Bronchus fibroblast of lung (primary cell): ENCODE measurements around the genes KIF26B and ZNF496.

DNA sequence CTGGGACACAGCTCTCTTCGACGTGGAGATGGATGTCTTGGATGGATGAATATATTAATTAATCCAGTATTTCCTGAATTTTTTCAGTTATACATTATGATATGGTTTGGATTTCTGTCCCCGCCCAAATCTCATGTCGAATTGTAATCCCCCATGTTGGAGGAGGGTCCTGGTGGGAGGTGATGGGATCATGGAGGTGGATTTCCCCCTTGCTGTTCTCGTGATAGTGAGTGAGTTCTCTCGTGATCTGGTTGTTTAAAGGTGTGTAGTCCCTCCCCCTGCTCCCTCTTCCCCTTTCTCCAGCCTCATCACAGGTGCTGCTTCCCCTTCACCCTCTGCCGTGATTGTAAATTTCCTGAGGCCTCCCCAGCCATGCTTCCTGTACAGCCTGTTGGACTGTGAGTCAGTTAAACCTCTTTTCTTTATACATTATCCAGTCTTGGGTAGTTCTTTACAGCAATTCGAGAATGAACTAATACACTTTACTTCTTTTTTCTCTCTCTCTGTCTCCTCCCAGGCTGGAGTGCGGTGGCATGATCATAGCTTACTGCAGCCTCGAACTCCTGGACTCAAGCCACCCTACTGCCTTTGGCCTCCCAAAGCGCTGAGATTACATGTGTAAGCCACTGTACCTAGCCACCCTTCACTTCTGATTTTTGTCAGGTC lies 11.9 kb upstream of the EFCAB2 start:
- RAMPAGE, long total RNA, result no peak

- RAMPAGE, long total RNA, result no peak
Observed at GRCh38 chr1:245154147-245155471, at the start of gene KIF26B. Gene KIF26B (plus strand): TSS chr1:245154985.

DNA sequence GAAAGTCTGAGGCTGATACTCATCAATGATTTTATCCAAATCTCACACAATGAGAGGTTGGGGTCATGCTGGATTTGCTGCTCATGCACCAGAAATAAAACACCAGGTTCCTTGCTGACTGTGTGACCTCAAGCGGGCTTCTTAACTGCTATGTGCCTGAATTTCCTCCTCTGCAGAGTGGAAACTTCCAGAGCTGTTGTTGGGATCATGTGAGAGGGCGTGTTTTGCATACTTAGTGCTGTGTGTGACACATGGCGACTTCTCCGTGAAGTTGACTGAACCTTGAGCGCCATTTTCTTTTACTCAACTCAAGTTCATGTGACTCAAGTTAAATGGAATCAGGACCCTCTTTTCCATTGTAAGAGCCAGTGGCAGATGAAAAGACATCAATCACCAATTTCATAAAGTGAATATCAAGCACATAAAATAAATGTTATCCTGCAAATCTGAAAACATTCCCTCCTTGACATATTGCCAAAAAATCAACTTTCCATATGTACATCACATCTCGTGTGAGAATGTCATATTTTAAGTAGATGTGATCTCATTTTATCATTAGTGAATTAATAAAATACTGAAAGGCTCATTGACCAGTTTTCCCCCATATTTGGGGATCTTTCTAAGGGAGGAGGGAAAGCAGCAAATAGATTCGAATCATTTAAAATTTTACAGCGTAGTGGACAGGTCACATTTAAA lies 224.1 kb downstream of the KIF26B start:
- RAMPAGE, long total RNA, result no peak

GRCh38 chr1:245599300-245599673 lies 444.5 kb downstream of the KIF26B start:
- RAMPAGE, long total RNA, result no peak

- RAMPAGE, long total RNA, result no peak
Observed at GRCh38 chr1:245816373-245817245, 661.8 kb downstream of the KIF26B start.

DNA sequence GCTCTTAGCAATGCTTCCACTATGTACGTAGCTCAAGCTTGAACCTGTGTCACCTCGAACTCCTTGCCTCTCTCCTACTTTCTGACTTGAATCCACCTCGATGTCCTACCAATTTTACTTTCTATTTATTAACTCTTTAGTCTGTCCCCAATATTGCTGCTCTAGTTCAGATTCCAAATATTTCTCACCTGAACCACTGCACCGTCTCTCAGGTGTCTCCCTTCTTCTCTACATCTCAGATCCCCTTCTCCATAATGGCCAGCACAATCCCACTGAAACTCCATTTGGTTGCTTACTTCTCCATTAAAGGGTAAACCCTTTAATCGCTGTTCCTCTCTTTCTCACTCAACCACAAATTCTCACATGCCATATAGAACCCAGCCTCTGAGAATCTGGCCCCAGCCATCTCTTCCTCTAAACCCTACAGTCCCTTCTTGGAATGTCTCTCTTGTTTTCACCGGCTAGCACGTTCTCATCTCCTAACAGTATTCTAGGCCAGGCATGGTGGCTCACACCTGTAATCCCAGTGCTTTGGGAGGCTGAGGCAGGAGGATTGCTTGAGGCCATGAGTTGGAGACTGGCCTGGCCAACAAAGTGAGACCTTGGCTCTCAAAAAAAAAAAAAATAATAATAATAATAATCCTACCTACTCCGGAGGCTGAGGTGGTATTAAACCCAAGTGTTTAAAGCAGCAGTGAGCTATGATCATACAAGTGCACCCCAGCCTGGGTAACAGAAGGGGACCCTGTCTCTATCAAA lies 404.8 kb downstream of the SMYD3 start:
- RAMPAGE, long total RNA, result no peak

GRCh38 chr1:246170349-246170881 lies 336.7 kb downstream of the SMYD3 start:
- RAMPAGE, long total RNA, result no peak

DNA sequence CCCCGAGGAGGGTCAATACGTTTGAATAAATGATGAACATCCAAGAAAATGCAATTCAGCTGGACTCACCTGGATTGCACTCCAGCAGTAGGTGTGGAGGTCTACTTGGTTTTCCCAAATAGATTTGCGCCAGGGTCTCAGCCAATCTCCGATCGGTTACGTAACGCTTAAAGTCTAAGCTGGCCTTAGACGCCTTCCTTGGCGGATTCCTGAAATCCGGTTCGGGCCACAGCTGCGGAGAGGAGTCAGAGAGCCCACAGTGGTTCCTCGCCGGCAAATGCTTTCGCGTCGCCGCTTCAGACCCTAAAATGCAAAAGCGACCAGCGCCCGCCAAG lies 337 bp downstream of the TFB2M start:
- RAMPAGE, long total RNA, result no peak

- RAMPAGE, long total RNA, result no peak
Observed at GRCh38 chr1:246677655-246678281, 46.4 kb upstream of the SCCPDH start.

GRCh38 chr1:246682276-246682795 lies 41.9 kb upstream of the SCCPDH start:
- RAMPAGE, long total RNA, result no peak

DNA sequence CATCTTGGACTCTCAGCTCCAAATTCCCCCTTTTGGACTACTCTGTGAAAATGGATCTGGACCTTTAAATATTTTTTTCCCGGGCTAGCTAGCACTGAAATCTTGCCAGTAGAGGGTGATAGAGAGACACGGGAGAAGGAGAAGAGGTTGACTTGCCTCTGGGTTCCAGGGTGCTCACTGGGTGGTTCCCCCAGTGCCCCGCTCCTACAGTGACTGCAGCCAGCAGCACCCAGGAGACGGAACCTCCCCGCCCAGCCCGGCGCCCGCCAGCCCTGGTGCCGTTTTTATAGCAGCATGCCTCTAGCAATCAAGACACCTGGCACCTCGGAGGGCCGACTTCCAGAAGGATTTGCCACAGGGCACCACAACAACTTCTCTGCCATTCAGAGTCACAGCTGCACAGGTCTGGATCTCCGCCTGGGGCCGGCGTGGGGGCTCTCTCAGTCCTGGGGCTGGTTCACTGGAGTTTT lies 34.6 kb upstream of the SCCPDH start:
- RAMPAGE, long total RNA, result no peak

GRCh38 chr1:246798315-246798930 lies 74.2 kb downstream of the SCCPDH start:
- RAMPAGE, long total RNA, result no peak

- RAMPAGE, long total RNA, result no peak
Observed at GRCh38 chr1:246839319-246840006, 92.3 kb downstream of the AHCTF1 start.

DNA sequence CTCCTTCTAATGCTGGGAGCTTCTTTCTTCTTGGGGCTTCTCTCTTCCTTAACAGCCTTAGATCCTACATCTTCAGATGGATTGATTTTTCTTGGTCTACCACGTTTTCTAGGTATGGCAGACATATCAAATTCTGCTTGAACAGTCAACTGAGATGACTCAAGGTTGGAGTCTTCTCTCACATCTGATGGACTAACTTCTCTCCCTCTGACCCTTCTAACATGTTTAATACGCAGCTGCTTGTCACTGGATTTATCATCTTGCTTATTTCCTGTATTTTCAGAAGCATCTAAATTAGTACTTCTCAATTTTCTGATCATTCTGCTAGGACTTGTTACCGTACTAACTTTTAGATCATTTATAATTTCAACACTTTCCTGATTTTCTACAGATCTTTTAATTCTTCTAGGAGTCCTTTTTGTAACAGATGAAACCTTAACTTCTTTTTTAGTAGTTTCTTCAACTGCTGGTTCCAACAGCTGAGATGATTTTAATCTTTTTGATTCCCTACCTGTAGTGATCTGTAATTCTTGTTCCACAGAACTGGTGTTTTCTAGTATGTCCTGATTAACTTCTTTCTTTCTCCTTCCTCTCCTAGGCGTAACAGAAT lies 81.7 kb downstream of the AHCTF1 start:
- RAMPAGE, long total RNA, result no peak

DNA sequence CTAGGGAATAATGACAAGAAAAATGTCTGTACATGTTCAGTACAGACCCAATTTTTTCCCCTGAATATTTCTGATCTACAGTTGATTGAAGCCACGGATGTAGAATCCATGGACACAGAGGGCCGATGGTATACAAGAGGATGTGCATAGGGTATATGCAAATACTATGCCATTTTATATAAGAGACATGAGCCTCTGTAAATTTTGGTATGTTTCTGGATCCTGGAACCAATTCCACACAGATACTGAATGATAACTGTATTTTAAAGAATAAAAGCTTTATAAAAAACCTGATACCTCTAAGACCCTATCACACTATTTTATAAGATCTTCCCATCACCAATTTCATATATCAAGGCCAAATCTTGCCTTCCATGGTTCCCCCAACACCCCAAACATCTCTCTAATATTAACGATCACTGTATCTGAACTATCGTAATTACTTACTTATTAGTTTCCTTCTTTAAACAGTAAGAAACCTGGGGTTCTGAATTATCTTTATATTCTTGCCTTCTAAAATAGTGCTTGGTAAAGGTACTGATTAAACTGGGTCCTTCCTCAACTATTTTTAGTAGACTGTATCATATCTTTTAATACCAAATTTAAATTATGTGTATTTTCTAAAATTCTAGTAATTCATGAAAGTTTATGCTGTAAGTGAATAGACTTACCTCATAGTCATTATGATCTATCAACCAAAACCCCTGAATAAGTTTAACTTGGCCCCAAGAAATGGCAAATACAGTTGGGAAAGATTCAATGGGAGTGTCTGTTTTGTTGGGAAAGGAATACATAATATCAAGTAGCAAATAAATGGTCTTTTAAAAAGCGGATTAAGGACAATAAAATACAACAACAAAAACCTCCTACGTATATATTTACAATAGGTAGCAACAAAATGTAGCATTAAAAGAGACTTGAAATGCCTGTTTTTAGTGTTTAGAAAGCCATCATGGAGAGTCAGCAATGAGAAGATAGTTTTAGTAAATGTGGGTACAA lies 44.9 kb downstream of the AHCTF1 start:
- RAMPAGE, long total RNA, result no peak

DNA sequence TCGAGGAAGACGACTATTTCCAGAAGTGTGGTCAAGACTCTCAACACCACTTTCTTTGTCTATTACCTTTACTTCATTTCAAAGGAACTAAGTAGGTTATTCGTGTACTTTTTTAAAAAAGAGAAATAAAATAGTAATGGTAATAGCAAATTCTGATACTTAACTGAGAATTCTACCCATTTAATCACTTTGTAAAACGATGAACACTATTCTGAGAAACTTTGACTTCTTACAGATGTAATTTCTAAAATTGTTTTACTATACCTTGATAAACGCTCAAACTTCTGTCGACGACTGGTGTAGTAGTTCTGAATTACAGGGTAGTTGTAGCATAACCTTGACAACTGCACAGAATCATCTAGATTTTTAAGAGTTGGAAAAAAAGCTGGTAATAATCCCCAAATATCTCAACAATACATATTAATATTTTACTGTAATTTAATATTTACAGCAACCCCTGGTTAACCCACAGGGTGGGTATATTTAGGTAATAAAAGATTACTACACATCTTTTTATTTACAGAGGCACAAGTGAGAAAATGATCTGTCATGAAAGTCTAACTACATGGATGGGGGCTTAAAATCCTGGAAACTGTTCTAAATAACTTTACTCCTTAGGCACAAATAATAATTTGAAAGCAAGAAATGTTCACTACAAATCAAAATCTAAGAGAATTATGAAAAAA lies 41.9 kb downstream of the AHCTF1 start:
- RAMPAGE, long total RNA, result no peak

DNA sequence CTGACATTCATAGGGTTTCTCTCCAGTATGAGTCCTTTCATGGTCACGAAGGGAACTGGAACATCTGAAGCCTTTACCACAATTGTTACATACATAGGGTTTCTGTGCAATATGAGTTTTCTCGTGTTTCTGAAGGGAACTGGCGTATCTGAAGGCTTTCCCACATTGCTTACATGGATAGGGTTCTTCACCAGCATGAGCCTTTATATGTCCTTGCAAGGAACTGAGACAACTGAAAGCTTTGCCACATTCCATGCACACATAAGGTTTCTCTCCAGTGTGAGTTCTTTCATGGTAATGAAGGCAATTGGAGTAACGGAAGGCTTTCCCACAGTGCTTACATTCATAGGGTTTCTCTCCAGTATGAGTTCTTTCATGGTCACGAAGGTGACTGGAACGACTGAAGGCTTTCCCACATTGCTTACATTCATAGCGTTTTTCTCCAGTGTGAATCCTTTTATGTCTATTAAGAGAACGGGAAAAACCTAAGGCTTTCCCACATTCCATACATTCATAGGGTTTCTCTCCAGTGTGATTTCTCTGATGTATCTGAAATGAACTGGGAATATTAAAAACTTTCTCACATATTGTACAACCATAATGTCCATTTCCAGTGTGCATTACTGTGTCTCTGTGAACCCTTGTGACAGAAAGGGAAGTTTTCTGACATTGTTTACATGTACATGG lies 15.0 kb downstream of the ZNF124 start:
- RAMPAGE, long total RNA, result no peak

DNA sequence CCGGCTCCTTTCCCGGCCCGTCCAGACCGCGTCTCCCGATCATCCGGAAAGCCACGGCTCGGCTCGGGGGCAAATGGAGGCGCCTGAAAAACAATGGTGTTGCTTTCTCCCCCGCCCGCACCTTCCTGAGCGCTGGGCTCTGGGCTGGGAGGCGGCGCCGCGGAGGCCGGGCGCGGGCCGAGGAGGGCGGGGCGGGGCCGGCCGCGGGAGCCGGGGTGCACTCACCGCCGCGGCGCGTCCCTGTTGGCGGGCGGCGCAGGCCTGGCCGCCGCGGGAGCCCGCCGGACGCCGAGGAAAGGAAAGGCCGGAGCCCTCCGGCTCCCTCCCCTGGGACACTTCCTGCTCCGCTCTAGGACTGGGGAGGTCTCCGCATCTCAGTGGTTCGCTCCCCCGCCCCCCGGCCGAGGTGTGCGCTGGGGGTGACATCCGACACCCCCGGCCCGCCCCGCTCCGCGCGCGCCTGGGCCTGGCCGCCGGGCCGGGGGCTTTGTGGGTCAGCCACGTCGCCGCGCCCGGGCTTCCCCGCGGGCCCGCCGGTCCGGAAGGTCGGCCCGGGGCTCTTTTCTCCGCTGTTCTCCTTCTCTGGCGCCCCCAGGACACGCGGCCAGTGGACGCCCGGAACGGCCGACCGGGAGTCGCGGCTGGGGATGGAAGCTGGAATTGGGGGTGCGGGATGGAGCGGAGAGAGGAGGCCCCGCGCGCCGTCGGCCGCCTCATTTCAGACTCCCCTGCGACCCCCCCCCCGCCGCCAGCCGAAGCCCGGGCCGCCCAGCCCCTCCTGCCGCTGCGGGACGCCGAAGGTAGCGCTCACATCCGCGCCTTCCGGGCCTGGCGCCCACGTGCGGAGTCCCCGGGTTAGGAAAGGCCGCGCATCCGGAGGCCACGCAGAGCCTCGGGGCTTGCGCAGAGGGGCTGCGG lies at the start of gene ZNF496:
Gene ZNF496 (minus strand): TSS at position 303 of the 918 bp plus-strand sequence.
- RAMPAGE, long total RNA, result no peak

DNA sequence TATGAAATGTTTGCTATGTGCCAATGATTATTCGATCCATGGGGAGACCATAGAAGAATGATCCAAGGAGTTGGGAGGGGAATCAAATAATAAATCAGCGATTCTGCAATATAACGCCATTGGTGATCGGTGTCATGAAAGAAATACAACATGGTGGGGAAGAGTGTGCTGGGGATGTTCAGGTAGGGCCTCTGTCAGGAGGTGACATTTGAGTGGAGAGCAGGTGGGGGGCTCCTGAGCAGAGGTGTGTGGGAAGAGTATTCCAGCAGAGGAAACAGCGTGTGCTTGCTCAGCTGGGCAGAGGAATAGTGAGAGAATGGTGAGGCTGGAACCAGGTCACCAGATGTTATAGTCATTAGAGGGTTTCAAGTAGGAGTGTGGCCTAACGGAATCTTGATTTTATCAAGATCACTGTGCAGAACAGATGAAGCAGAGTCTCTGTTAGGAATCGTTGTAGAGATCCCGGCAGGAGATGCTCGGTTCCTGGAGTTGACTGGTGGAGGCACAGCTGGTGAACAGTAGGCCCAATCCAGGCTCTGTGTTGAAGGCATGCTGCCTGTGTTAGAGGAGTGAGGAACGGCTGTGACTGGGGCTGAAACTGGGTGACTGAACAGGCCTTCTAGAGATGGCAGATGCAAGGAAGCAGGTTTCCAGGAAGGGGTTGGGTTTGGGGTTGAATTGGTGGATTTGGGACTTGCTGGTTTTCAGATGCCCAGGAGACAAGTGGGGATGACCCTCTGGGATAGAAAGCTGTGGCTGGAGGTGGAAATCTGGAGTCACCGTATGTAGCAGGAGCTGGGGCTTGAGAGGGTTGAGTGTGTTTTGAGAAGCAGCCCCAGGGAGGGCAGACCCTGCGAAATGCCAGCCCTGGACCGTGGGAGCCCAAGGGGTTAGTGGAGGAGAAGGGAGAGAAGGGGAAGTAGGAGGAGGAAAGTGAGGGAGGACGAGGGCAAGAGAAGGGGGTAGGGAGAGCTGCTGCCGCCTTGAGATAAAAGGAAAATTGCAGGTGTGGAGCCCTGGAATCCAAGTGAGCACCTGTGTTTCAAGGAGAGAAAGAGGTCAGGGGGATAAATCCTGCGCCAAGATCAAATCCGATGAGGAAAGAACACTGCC lies 3.2 kb upstream of the ZNF496 start:
- RAMPAGE, long total RNA, result no peak

GRCh38 chr1:247360063-247360692 lies 28.5 kb upstream of the ZNF496 start:
- RAMPAGE, long total RNA, result no peak